CD14-positive monocyte (primary cell): ENCODE results near the gene SS18.

DNA sequence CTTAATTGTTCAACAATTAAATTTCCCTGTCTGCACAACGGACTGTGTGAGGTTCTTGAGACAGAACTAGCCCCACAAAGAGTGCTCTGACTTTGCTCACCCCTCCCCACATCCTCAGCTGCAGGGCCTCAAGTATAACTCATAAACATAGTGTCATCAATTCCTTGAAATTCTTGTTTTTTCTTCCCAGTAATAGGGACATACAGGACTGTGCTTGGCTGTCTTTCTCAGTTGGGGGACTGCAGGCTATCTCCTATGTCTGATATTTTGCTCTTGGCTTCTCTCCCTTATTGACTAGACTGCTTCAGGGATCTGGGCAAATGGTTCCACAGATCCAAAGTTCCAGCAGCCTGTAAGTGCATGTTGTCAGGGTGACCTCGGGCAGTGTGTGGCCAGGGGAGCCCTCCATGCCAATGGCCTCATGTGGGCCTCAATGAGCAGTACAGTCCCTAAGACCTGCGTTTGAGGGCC, 2.2 kb upstream of the TTC39C start:
- CAGE, long polyA plus RNA, result no peak

GRCh38 chr18:24362623-24363220, 34.9 kb downstream of the OSBPL1A start:
- CAGE, long polyA plus RNA, result no peak

GRCh38 chr18:24421879-24422250, 4.6 kb upstream of the IMPACT start:
- CAGE, long polyA plus RNA, result no peak

DNA sequence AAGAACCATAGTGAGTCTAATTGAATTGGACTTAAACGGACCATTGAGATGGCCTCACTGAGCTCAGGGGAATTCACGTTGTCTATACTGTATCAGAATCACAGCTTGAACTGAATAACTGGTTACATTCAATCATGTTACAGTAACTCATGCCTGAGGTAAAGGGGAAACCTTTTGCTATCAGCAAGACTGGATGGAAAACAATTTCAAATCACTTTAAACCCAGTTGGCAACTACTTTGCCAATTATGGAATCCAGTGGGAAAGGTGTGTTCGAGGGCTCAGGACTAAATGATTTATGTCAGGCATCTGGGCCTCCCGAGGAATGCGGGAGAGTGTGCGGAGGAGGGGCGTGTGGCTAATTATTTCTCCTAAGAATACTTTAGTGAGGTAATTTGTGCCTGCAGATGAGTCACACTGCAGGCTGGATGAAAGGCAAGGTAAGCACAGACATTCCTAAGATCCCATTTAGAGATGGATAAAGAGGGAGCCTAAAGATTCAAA, 100.1 kb downstream of the HRH4 start:
- CAGE, long polyA plus RNA, result no peak

- CAGE, long polyA plus RNA, result no peak
Measured at GRCh38 chr18:24726631-24726895, 266.1 kb downstream of the HRH4 start.

- CAGE, long polyA plus RNA, result no peak
Measured at GRCh38 chr18:25348271-25348805, 3.6 kb downstream of the ZNF521 start.

- CAGE, long polyA plus RNA, result no peak
Measured at GRCh38 chr18:25711577-25711777, 359.5 kb upstream of the ZNF521 start.

DNA sequence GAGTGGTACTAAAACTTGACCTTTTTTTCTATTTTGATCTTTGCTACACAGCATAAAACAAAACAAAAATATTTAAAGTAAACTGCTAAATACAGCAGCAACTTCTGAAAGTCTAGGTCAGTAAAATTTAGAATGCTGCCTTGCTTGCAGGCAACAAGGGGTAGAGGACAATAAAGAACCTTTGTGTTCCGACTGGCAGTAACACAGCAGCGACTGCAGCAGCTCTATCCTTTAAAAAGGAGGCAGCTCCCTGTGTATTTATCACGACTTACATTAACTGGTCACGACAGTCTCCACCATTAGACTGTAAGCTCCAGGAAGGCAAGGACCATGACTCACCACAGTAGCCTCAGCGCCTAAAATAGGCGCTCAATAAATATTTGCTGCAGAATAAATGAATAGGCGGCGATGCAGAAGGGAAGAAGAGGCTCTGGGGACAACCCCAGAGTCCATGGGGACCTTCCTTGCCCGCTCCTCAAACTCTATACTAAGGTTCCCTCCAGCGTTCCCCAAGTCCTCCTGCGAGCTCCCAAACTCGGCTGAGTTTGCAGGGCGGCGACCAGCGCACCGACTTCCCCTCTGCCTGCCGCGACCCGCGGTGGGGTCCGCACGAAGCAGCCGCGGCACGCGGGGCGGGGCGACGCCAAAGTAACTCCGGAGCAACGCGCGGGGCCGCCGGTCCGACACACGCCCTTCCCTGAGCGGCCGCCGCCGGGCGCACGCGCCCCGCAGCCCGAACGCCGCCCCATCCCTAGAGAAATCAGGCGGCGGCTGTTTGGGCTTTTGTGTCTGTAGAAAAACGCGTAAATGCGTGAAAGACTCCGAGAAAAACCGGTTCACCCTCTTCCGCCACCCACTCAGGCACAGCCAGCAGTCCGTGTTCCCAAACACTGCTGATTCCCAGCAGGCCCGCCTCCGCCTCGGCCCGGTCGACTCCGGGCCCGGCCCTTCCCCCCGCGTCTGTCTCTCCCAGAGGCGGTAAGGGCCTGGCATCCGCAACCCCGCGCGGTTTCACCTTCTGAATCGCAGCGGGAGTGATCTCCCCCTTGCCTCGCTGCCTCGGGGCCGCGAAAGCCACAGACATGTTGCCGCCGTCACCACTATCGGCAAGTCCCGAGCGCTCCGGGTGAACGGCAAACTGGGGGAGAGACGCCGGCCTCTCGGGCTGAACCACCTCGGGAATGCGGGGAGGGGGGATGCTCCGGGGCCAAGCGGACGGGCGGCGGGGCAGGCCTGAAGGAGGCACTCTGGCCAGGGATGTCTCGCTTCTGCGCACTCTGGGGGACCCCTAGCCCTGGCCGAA, at the start of gene SS18:
Gene SS18, minus strand, starts transcription at position 1,128 of the 1,303 bp plus-strand sequence.
- CAGE, long polyA plus RNA, result start-site peak on the minus strand centred at position 1,131 of the sequence, 36 bp wide, 373 and 277 reads in 2 replicates

GRCh38 chr18:26390090-26390709, 158.2 kb downstream of the KCTD1 start:
- CAGE, long polyA plus RNA, result no peak

GRCh38 chr18:26459426-26460063, 88.8 kb downstream of the KCTD1 start:
- CAGE, long polyA plus RNA, result no peak

DNA sequence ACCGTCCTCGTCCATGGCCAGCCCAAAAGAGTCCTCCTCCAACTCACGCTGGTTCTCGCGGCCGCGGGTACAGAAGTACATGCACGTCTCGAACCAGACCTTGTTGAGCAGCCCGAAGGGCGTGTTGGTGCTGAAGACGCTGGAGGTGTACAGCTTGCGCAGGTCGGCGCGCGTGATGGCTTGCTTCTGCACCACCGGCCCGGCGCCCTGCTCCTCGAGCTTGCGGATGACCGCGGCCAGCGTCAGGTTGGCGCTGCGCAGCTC, 910 bp downstream of the KCTD1 start:
- CAGE, long polyA plus RNA, result no peak

- CAGE, long polyA plus RNA, result no peak
Measured at GRCh38 chr18:26650687-26651426, 102.5 kb upstream of the KCTD1 start.

DNA sequence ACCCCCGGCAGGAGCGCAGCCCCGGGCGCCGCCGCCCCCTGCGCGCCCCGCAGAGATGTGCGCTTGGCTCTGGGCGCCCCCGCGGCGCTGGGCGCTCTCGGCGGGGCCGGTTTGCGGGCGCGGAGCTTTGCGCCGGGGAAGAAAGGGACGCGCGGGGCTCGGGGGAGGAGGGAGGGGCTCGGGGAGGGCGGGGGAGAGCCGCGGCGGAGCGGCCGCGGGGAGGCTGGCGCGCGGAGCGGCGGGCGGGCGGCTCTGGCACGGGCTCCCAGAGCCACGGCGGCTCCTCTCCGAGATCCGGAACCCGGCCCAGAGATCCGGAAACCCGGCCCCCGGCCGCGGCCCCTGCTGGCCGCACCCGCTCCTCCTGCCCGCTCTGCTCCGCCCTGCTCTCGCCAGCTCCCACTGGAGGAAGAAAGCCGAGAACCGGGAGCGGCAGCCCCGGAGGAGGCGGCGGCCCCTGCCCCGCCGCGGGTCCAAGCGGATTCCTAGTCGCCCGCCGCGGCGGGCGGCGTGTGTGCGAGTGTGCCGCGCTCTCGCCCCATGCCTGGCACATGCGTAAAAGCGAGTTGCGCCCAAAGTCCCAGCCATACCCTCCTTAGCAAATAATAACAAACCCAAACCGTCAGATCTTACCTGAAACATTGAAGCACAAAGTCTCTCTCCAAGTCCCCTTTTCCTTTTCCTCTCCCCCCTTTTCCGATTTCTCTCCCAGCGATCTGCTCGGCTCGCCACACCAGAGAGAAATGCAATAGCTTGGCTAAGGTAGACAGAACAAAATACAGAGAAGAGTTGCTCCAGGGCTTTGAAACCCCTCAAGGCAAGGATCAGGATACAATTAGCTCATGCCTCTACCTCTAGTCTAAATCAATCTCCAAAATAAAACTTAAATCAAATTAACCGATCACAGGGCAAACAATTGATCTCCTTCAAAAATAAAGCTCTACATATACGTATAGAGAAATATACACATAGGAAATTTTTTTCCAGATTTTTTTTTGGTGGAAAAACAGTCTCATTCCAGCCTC, 108.7 kb upstream of the KCTD1 start:
- CAGE, long polyA plus RNA, result no peak

DNA sequence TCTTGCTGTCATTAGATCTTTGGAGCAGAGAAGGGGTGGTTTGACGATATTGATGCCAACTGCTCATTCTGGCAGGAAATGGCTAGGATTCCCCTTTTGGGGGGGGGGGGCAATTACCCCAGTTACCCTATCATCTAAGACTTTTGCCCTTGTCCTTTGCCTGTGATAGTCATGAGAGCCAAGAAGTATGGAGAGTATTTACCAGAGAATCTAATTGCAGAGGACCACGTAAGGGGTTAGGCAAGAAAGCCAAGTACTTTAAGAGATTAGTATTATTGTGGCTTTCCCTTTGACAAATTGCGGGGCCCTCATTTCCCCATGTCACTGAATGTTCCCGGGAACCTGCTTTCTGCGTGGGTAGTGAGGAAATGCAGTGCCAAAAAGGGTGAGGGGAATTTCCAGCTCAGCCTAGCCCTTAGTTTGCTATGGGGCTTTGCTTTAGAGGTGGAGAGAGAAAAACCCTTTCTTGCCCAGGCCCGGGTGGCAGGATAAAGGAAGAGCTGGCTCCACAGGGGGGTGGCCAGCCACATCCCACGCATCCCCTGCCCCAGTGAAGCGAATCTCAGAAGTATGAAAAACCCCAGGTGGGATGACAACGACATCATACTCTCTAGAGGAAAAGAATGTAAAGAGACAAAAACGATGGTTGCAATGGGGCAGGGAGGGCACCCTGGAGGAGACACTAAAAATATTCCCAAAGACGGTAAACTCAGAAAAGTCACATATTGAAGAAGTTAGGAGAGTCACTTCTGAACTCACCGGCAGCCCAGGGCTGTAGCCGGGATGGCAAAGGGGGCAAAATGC, 1.4 kb downstream of the AQP4 start:
- CAGE, long polyA plus RNA, result no peak

DNA sequence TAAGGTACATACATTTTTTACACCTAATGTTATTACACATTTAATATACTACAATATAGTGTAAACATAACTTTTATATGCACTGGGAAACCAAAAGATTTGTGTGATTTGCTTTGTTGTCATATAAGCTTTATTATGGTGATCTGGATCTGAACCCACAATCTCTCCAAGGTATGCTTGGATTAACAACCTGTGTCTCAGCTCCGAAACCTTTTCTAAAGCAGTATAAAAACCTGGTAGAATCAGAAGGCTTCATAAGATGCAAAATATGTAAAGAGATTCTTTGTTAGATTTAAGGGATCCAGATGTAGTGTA, 335.0 kb downstream of the CDH2 start:
- CAGE, long polyA plus RNA, result no peak

DNA sequence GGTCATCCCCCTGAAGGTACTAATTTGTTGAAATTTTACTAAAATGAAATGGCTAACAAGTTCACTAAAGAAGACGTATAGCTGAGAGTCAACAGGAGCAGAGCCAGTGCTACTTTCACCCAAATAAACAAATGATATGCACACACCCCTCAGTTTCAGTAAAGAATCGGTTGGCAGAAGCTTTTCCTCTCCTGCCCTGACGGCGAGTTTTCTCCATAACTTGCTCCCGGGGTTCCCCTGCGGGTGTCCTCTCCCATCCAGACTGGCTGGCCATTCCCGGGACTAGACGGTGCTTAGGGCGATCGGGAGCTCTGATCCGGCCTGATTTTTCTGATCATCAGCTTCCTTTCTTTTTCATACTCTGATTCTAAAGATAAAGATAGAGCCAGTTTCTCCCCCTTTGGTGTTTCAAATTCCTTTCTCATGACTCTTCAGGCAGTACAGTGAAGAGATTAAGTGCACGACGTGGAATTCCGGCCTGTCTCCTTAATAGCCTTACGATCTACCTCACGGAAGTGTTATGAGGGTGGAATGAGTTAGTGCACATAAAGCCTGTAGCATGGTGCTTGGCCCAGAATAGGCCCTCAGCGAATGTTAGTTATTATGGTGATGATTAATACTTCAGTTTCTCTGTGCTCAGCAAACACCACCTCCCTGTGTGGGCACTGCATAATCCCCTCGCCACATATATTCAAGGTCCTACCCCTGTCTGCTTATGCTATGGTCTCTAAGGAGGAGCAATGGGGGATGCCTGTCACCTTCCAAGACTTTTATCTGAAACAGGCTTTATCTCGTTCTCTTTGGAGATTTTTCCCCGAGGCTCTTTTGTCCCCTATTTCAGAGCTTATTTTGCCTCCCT, 255.0 kb downstream of the CDH2 start:
- CAGE, long polyA plus RNA, result no peak

- CAGE, long polyA plus RNA, result no peak
Measured at GRCh38 chr18:27951052-27952000, 225.6 kb downstream of the CDH2 start.

GRCh38 chr18:28175983-28176478, 899 bp downstream of the CDH2 start:
- CAGE, long polyA plus RNA, result no peak

DNA sequence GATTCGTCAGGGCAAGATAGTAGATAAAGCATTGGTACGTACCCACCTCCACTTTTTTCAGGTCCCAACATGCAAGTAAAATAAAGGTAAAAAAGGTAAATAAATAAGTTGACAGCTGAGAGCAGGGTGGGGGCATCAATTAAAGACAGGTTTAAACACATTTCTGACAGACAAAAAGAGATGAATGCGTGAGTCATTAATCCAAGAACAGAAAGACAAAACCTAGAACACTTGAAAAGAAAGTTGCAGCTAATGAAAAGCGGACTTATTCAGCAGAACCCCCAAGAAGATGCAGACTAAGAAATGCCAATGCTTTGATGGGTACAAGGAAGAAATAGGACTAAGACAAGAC, 979.6 kb upstream of the CDH2 start:
- CAGE, long polyA plus RNA, result no peak

DNA sequence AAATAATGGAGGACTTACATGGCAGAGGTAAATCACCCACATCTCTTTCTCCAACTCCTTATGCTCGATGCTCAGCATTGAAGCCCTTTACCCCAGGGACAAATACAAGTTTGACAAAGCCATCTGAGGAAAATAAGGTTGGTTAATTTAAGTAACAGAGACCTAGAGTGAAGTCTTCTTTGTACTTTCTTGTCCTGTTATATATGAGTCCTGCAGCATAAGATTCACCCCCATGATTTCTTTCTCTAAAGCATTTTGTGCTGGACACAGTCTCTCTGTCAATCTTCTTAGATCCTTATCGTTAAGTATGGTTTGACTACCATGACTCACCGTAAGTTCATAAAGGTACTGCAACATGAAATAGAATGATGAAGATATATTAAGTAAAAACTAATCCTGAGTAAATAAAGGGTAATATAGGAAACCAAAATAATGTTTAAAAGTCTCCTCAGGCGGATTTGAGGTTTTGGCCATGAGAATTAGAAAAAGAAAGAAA, 980.1 kb upstream of the CDH2 start:
- CAGE, long polyA plus RNA, result no peak